HCT116 (cell line): ENCODE measurements around a stretch of chr15.

DNA sequence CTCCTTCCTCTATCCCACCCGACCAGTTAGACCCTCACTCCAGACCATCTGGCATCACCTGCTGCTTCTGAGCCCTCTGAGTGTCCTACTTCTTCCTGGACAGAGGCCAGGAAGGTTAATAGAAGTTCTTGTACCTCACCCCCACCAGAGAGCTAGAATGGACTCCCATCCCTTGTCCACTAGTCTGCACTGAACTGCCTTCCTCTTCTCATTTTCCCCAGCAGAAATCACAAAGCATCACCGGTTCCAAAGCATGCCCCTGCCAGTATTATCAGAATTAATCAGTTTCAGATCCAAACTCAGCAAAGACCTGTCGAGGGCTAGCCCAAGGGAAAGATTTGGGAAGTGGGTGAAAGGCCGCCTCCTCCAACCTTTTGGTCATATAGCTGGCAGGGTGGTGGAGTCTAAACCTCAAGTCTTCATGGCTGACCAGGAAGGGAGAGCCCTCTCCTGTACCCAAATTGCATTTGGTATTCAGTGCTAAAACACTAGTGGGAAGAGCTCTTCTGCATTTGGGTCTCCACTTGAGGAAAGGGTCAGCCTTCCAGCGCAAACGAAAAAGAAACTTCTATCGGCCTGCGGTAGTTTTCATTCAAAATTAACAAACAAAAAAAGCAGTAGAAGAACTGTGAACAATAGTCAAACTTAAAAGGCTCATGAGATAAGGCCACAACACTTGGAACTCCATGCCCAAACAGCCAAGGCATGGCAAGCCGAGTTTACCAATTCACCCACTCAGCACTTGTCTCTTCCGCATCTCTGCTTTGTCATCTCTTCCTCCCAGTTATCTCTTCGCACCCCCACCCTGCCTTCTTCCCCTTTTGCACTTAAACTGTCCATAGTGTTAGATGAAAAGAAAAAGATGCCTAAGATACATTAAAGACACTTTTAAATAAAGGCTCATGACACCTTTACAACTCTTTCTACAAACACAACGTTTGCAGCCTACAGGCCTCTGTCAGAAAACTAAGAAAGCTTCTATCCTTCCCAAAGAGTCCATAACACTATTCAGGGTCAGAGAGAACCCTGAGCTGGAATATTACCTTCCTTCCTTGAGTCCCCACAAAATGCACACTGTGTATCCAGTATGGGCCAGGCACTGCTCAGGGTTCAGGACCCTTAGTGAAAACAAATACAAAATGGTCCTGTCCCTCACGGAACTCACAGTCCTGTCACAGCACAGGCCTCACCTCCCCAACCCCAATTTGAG is 11.2 kb downstream of the TLE3 start:
- RRBS = no CpG with 5 or more reads among the region's 13 CpGs

- RRBS = no CpG with 5 or more reads among the region's 3 CpGs
These were observed 13.6 kb upstream of the TLE3 start for GRCh38 chr15:70111335-70111697.

- RRBS = no CpG with 5 or more reads among the region's 15 CpGs
These were observed 98.8 kb upstream of the TLE3 start for GRCh38 chr15:70196503-70196994.

GRCh38 chr15:70248643-70249063 is 150.9 kb upstream of the TLE3 start:
- RRBS = no CpG with 5 or more reads among the region's 4 CpGs

DNA sequence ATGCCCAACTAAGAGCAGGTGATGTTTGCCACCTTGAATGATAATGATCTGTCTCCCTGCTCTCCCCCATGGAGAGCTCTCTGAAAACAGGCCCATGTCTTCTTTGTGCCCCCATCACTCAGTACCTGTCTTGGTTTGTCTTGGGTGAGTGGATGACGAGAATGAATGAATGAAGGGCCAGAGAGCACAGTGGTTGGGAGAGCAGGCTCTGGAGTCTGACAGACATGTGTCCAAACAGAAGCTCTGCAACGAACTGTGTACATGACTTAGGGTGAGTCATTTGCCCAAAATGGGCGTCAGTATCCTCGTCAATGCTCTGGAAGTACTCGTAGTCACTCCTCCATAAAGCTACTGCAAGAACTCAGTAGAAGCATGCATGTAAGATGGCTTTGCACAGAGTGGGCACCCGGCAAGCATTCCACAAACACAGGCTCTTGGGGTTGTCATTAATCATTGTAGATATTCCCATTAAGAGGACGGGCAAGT is 170.2 kb upstream of the TLE3 start:
- RRBS = no CpG with 5 or more reads among the region's 7 CpGs

DNA sequence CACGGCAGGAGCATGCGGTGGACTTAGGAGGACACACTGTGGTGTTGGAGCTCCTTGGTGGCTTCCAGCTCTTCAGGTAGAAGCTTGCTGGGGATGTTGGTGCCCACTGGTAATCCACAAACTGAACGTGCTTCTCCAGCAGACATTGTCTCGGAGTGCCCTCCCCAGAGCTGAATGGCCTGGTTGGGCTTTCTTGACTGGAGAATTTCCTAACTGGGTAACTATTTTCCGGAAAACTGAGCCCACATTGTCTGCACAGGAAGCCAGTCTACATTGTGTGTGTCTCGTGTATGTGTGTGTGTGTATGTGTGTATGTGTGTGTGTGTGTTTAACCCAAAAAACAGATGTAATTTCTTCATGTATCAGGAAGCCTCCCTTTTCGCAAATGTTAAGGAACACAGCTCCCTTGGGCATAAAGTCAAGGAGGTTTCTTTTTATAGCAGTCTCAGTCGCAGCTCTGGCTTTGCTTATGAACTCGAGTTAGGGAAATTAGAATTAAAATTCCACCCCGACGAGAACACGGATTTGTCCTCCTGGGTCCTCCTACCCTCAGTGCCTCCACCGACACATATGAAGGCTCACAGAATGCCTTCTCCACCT is 172.7 kb upstream of the TLE3 start:
- RRBS = no CpG with 5 or more reads among the region's 13 CpGs

DNA sequence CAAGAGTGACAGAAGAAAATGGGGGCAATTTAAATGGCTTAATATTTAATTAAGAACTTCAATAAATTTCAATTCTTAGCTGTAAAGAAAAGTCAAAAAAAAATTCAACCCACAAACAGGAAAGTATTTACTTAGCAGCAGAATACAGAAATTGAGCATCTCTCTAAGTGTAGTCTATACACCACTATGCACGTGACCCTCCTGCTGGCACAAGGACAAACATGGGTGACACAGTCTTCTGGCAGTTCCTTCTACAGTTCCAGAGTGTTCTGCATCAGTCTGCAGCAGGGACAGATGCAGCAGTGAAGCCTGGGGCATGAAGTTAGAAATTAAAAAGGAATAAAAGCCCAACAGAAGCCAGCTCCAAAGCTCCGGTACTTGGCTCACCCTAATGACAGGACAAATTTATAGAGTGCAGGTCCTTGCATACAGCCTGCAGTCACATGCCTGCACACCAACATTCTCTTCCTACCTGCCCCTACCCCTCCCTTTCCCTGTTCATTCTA is 15.2 kb downstream of the UACA start:
- RRBS = no CpG with 5 or more reads among the region's 2 CpGs

- RRBS = no CpG with 5 or more reads among the region's 44 CpGs
These were observed 415 bp upstream of the LARP6 start for GRCh38 chr15:70854228-70854915.

GRCh38 chr15:70858986-70859328 is 5.0 kb upstream of the LARP6 start:
- RRBS = no CpG with 5 or more reads among the region's 2 CpGs

- RRBS = no CpG with 5 or more reads among the region's 2 CpGs
These were observed 2.8 kb upstream of the THSD4 start for GRCh38 chr15:71112472-71112844.

GRCh38 chr15:71116866-71117405 is 1.7 kb downstream of the THSD4 start:
- RRBS = no CpG with 5 or more reads among the region's 5 CpGs

DNA sequence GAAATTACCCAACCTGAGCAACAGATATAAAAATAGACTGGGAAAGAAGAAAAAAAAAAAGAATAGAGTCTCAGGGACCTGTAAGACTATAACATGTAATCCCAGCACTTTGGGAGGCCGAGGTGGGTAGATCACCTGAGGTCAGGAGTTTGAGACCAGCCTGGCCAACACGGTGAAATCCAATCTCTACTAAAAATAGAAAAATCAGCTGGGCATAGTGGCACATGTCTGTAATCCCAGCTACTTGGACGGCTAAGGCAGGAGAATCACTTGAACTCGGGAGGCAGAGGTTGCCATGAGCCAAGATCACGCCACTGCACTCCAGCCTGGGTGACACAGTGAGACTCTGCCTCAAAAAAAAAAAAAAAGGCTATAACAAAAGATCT is 12.9 kb downstream of the THSD4 start:
- RRBS = no CpG with 5 or more reads among the region's 5 CpGs

DNA sequence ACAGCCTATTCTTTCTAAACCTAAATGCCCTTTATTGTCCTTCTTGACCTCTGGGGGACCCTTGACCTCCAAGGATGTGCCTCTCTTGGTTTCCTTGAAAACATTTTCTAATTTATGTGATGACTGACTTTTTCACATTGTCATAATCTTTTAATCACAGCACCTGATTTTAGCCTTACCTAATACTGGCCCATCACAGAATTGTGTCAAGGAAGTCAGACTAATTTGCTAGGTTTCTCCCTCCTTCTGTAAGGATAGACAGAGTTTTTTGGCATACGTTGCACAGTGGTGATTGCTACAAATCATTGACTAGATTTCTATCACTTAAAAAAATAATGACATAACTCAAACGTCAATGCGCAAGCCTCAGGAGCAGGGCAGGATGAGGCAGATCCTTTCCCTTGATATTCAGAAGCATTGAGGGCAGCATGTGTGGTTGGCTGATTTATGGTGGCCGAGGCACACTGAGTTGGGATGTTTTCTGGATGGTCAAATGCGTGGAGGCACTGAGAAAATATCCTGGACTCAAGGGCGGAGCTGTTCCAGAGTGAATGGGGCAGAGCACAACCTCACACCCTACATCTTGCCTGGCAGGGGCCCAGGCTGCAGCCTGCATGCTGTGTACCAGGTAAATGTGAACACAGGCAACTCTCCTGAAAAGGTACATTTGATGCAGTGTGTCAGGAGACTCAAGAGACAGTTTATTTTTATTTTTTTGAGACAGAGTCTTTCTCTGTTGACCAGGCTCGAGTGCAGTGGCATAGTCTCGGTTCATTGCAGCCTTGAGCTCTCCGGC is 14.4 kb downstream of the THSD4 start:
- RRBS = no CpG with 5 or more reads among the region's 9 CpGs

DNA sequence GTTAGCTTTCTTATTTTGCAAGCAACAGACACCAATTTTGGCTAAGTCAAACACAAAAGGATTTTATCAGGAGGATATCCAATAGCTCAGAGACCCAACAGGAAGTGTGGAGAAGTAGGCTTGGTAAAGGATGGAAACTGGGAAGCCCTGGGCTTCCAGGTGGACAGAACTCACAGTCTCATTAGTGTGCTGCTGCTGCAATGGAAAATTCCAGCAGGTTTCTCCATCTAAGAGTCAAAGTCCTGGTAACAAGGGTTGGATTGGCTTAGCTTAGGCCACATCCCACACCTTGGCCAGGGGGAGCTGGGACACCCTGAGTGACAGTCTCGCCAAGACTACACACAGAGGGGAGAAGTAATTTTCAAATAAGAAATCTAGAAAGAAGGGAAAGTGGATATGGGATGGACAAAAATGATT is 158.5 kb downstream of the THSD4 start:
- RRBS = no CpG with 5 or more reads among the region's 1 CpG

- RRBS = no CpG with 5 or more reads among the region's 3 CpGs
These were observed 285.1 kb downstream of the THSD4 start for GRCh38 chr15:71400466-71400674.

GRCh38 chr15:71549543-71550282 is 260.6 kb upstream of the NR2E3 start:
- RRBS = no CpG with 5 or more reads among the region's 15 CpGs

- RRBS = no CpG with 5 or more reads among the region's 7 CpGs
These were observed 155.5 kb upstream of the NR2E3 start for GRCh38 chr15:71654706-71655396.

- RRBS = no CpG with 5 or more reads among the region's 16 CpGs
These were observed 28.8 kb upstream of the NR2E3 start for GRCh38 chr15:71781337-71782165.

- RRBS = no CpG with 5 or more reads among the region's 3 CpGs
These were observed 10.3 kb downstream of the MYO9A start for GRCh38 chr15:72107675-72108076.